A549 (cell line): ENCODE measurements around a stretch of chr3.

DNA sequence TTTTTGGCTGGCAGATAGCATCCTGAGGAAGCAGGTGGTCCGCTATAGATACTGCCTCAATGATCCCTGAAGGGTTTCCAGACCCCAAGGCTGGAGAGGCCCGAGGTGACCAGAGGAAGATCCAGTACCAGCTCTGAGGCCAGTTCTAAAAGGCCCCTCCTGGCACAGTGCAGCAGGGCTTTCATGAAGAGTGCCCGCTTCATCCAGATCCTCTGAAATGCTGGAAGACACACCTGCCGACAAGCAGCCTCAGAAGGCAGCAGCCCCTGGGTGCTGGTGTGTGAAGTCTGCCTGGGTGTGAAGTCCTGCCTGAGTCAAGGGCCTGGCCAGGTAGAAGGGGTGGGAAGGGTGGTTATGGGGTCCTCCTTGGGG, 14.8 kb downstream of the FGD5 start:
- PRO-cap = no peak
CAGE:
- cytosol, long polyA plus RNA = no peak
- long polyA plus RNA = no peak
- nucleus, long polyA plus RNA = no peak

DNA sequence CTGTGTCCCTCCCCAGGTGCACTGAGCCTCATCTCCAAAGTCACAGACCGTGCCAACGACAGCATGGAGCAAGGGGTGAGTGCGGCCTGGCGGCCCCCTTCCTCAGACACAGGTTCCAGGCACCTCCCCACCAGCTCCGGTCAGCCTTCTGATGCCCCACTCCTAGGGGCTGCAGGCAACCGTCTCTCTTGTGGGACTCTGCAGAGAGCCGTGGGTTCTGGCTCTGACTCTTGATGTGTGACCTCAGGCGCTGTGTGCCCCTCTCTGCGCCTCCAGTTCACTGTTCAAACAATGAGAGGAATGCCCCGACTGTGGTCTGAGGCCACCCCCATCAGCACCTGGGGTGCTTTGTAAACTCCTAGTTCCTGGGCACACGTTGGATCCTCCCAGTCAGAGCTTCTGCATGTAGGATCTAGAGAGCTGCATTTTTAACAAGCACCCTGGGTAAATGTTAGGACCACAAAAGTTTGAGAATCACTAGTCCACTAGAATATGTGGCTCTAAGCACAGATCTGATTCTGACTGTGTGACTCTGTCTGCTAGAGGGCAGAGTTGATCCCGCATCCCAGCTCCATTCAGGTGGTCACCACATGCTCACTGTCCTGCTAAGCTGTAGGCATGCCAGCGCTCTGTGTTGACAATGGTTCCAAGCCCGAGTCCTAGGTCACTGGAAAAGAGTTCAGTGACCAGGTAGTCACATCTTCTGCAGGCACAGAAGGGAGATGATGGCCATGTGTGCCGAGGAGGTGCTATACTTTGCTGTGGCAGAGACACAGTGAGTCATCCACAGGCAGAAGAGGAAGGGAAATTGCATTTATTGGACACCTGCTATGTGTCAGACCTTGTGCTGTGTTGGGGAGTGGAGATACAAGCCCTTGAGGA, 46.2 kb upstream of the NR2C2 start:
- PRO-cap = no peak
CAGE:
- cytosol, long polyA plus RNA = no peak
- long polyA plus RNA = no peak
- nucleus, long polyA plus RNA = no peak

GRCh38 chr3:14957749-14958383, 10.5 kb downstream of the NR2C2 start:
- PRO-cap = no peak
CAGE:
- cytosol, long polyA plus RNA = no peak
- long polyA plus RNA = no peak
- nucleus, long polyA plus RNA = no peak

GRCh38 chr3:14962120-14962728, 14.8 kb downstream of the NR2C2 start:
- PRO-cap = no peak
CAGE:
- cytosol, long polyA plus RNA = no peak
- long polyA plus RNA = no peak
- nucleus, long polyA plus RNA = start-site peak on the plus strand at chr3:14962380-14962638, 16 and 11 reads in 2 replicates

DNA sequence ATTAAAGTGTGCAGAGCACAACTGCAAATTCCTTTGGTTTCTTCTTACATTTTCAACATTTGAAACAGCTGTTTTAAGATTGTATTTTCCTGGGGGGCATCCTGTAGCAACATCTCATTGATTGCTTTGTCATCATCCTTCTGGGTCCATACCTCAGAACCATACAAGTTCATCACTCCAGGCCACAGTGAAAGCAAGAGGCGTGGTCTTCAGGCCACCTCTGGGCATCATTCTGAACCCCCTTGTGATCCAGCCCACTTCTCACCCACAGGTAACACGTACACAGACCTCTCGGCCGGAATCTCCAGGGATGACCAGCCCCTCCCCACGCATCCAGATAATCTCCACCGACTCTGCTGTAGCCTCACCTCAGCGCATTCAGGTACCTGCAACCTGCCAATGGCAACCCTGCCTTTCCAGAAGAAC, 56.2 kb downstream of the NR2C2 start:
- PRO-cap = no peak
CAGE:
- cytosol, long polyA plus RNA = no peak
- long polyA plus RNA = no peak
- nucleus, long polyA plus RNA = no peak

- PRO-cap = no peak
CAGE:
- cytosol, long polyA plus RNA = no peak
- long polyA plus RNA = no peak
- nucleus, long polyA plus RNA = no peak
These were observed 51.6 kb downstream of the MRPS25 start for GRCh38 chr3:15013371-15014090.

GRCh38 chr3:15022854-15023628, 42.1 kb downstream of the MRPS25 start:
- PRO-cap = no peak
CAGE:
- cytosol, long polyA plus RNA = no peak
- long polyA plus RNA = no peak
- nucleus, long polyA plus RNA = no peak

DNA sequence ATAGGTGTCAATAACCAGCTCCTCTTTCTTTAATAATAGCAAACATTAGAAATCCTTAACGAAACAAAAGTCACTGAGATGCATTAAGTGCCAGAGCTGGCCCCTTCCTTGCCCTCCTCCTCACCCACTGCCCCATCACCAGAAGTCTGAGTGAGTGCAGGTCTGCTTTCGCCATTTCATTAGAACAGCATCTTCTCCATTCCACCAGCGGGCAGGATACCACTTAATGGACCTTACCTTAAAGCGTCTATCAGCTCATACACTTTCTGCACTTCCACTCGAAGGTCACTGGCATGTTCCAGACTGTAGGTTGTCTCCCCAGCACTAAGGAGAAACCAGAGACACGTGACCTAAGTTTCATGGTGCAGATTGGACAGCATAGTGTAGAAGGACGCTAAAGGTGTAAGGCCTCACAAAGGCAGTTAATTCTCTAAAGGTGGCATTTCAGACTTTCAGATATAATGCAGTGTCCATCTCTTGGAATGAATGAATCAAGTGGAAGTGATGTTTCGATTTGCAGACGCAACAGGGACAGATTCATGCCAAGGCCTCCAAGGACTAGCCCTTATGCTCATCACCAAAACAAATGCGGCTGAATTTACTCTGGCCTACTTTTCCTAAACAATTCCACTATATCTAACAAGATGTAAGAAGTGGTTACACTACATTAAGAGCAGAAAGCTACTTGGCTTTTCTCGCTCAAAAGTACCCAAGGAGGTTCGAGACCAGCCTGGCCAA, 12.9 kb upstream of the MRPS25 start:
- PRO-cap = no peak
CAGE:
- cytosol, long polyA plus RNA = no peak
- long polyA plus RNA = no peak
- nucleus, long polyA plus RNA = no peak

GRCh38 chr3:15148655-15149012, 49.7 kb upstream of the RBSN start:
- PRO-cap = no peak
CAGE:
- cytosol, long polyA plus RNA = no peak
- long polyA plus RNA = no peak
- nucleus, long polyA plus RNA = no peak

GRCh38 chr3:15271621-15272467, 60.5 kb downstream of the SH3BP5 start:
- PRO-cap = no peak
CAGE:
- cytosol, long polyA plus RNA = no peak
- long polyA plus RNA = no peak
- nucleus, long polyA plus RNA = no peak

DNA sequence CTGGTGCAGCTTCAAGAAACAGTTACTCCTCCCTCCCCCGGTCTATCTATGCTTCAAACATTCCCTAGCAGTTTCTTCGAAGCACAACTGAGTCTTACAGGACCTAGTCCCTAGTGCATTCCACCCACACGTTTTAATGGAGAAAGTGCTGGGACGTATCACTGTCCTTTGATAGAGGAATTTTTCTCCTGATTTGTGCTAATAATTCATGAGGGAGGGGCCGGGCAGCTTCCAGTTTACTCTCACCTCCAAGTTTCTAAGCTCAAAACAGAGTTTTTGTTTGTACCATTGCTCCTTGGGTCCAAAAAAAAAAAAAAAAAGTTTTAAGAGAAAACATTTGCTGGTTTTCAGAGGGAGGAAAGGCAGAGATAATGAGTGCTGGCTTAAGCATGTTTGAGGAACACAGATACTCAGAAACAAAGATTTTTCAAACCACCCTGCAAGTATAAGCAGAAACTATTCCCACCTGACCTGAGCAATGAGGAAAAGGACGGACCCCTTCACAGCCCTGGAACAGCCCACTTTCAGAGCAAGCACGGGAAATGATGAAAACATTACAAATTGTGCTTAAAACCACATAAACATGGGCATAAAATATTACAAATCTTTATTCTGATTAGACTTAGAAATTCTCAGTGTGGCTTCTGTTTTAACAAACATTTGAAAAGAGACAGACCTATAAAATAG, 7.7 kb downstream of the SH3BP5 start:
- PRO-cap = no peak
CAGE:
- cytosol, long polyA plus RNA = no peak
- long polyA plus RNA = no peak
- nucleus, long polyA plus RNA = no peak

DNA sequence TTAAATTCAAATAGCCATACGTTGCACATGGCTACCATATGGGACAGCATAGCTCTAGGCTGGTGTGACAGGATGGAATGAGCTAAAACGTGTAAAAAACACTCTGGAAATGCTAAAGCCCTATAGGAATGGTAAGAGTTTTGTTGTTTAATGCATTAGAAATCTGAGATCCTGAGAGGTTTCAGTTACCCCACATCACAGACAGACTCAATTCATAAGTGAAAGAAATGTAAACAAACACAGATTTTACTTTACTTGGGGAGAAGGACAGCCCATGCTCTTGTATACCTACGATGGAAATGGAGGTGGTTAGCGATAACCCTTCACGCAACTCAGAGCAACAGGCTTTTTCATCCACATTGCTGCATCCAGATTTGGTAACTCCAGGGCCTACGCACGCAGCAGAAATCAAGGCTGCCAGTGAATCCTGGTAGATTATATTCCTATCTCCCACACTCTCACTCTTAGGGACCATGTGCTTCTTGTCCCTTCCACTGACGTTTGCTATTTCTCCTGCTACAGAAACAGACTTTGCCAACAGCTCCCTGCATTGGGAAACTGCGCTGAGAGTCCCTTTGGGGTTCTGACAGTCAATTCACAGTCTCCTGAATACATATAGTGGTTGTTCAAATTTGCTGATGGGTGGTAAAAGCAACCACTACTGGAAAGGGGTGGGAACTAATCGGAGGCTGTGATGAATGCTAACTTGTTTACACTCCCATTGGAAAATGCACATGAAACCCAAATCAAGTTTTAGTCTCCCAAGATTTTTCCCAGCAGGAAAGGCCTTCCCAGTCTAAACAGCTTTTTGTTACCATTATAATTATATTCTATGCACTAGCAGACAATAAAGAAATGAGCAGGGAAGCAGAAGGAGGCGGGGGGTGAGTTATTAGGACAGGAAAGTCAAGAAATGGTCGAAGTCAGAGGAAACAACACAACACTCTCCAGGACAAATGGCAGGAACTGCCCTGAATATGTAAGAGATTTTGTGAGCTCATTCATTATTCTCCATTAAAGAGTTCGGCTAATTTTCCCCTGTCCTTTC, 2.9 kb downstream of the SH3BP5 start:
- PRO-cap = no peak
CAGE:
- cytosol, long polyA plus RNA = no peak
- long polyA plus RNA = no peak
- nucleus, long polyA plus RNA = no peak

DNA sequence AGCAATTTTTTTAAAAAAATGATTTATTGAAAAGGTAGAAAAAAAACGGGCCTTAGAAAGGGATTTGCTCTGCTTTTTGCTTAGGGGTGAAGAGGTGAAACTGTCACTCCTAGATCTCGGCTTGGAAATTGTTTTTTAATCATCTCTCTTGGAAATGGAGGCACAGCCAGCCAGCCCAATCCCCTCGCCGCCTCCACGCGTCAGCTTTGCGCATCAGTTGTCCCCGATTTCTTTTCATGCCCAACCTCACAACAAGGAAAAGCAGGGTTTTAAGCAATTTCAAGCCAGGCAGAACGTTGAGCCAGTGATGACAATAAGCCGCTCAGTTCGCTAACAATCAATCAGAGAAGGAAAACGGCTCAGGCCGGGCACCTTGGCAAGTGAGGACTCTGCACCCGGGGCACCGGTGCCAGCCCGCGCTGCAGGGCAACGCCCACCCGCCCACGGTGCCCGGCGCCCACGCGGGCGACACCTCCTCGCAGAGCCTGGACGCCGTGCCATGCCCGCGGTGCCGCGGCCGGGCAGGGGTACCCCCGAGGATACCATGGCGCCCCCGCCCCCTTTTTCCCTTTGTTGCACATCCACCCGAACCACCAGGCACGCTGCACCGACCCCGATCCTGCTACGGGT, 859 bp downstream of the SH3BP5 start:
- PRO-cap = no peak
CAGE:
- cytosol, long polyA plus RNA = no peak
- long polyA plus RNA = no peak
- nucleus, long polyA plus RNA = no peak

- PRO-cap = no peak
CAGE:
- cytosol, long polyA plus RNA = no peak
- long polyA plus RNA = no peak
- nucleus, long polyA plus RNA = no peak
These were observed 688 bp downstream of the EAF1 start for GRCh38 chr3:15428180-15428391.

- PRO-cap = no peak
CAGE:
- cytosol, long polyA plus RNA = no peak
- long polyA plus RNA = no peak
- nucleus, long polyA plus RNA = no peak
These were observed 25.9 kb downstream of the COLQ start for GRCh38 chr3:15495445-15496216.

GRCh38 chr3:15535788-15536147, 14.3 kb upstream of the COLQ start:
- PRO-cap = no peak
CAGE:
- cytosol, long polyA plus RNA = no peak
- long polyA plus RNA = no peak
- nucleus, long polyA plus RNA = no peak

- PRO-cap = no peak
CAGE:
- cytosol, long polyA plus RNA = no peak
- long polyA plus RNA = no peak
- nucleus, long polyA plus RNA = no peak
These were observed 34.7 kb downstream of the BTD start for GRCh38 chr3:15635935-15636886.

DNA sequence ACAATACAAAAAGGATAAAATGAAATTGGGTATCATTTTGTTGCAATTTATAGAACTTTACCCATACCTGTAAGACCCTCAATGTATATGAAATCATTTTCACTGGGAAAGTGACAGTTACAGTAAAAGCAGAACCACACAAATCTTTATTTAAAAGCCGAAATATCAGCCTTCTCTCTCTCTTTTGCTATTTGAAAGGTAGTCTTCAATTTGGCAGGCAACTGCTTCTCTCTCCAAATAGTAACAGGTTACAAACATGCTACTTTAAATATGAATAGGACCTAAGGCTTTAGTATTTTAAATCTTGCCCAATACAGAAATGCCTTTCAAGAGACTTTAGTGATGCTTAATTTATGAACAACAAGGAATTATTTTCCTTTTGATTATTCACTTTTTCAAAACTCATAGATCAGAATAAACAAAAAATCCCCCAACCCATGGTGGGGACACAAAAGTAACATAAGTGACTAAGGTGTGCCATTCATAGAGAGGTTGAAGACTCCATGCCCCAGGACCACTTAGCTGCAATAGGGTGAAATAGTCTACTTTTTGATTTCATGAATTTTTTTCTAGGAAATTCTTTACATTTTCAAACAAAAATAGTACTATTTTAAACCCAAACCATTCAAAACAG, 67.4 kb downstream of the BTD start:
- PRO-cap = no peak
CAGE:
- cytosol, long polyA plus RNA = no peak
- long polyA plus RNA = no peak
- nucleus, long polyA plus RNA = no peak

GRCh38 chr3:15808996-15809845, 11.4 kb upstream of the ANKRD28 start:
- PRO-cap = no peak
CAGE:
- cytosol, long polyA plus RNA = no peak
- long polyA plus RNA = no peak
- nucleus, long polyA plus RNA = no peak

DNA sequence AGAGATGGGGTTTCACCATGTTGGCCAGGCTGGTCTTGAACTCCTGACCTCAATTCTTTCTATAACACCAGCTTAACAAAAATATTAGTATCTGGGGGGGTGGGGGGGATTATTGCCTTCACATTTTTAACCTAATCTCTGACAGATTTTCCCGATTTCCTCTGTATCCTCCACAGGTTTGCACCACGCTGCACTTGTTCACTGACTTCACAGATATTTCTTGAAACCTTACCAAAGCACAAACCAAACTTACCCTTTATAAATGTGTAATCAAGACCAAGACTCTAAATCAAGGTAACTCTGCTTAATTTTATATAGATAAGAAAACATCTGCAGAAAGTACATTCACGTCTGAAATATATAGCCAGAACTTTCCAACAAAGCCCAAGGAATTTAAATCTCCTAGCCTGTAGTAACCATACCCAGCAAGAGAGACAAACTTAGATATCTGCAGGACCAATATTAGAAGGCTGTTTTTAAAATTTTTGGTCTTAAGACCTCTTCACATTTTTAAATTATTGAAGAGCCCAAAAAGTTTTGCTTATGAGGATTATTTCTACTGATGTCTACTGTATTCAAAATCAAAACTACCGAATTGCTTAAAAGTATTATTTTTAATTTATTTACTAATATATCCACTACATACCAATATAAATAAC, 30.9 kb upstream of the ANKRD28 start:
- PRO-cap = no peak
CAGE:
- cytosol, long polyA plus RNA = no peak
- long polyA plus RNA = no peak
- nucleus, long polyA plus RNA = no peak